Cerebellum (tissue), 5 donors: ENCODE data around the genes MPEG1 and OR4D9.

DNA sequence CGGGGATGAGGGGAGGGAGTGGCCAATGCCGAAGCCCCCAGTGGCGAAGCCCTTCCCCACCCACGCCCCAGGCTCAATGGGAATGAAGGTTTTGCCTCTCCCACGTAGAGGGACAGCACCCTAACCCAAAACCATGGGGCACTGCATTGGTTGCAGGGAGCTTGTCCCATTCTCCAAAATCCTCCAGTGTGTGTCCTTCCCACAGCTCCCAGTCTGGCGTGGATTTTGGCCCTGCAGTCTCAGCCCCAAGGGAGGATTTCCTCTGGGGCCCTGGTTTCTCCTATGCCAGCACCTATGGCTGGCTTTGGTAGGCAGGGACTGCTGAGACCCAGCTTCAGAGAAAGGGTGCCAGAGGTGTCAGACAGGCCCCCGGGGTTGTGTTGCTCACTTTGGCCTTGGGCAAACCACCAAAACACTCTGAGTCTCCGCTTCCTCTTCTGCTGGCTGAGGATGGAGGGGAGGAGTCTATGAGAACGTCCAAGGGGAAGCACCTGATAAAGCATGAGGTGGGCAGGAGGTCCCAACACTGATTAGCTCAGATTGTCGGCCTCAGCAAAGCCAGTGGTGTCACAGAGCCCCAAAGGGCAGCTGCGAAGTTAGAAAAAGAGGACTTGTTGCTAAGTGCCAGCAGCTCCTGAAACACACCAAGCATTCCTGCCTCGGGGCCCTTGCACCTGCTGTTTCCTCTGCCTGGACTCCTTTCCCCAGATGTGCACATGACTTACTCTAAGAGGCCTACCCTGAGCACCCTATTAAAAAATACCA, 10.4 kb downstream of the SMTNL1 start:
- PRO-cap, 3 experiments: no peak in any of the 3 experiments
- RAMPAGE, long total RNA: no peak

- PRO-cap, 3 experiments: no peak in any of the 3 experiments
- RAMPAGE, long total RNA: no peak
These were observed 12.1 kb downstream of the YPEL4 start for GRCh38 chr11:57637496-57638043.

DNA sequence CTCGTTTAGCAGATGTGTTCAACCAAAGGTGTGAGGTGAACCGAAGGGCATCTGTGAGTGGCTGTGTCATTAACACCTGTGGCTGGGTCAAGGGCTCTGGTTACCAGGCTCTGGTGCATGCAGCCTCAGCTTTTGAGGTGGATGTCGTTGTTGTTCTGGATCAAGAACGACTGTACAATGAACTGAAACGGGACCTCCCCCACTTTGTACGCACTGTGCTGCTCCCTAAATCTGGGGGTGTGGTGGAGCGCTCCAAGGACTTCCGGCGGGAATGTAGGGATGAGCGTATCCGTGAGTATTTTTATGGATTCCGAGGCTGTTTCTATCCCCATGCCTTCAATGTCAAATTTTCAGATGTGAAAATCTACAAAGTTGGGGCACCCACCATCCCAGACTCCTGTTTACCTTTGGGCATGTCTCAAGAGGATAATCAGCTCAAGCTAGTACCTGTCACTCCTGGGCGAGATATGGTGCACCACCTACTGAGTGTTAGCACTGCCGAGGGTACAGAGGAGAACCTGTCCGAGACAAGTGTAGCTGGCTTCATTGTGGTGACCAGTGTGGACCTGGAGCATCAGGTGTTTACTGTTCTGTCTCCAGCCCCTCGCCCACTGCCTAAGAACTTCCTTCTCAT, 3.3 kb downstream of the CLP1 start:
- PRO-cap, 3 experiments: no peak in any of the 3 experiments
- RAMPAGE, long total RNA: no peak

DNA sequence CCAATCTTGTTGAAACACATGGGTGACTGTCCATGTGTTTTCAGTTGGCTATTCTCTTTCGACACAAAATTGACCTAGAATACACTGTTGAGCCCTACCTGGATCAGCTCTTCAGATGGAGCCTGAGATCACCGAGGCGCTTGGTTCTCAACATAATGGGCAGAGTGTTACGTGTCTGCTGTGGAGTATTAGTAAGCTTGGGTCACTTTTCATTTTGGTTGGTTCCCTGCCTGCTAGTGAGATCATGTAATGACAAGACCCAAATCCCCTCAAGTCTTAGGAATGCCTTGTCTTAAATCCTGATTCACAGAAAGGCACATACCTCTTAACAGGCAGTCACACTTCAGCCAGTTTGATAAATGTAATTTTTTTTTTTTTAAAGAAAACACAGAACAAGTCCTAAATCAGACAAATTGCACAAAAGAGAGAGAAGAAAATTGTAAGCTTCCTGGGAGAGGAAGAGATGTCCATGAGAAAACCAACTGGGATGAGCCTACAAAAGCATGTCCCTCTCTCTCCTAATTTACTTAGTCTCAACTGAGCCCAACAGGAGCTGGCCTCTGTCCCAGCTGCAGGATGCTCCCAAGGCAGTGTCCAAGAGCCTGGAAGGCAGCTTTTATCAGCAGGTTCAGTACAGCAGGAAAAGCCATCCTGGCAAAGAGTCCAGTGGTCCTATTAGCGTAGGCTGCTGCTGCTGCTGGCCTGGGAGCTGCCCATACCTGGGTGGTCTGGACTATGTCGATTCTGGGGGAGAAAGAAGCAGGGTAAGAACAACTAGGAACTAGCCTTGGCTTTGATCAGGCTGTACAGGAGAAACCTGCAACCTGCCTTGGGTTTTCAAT, 8.4 kb downstream of the MED19 start:
- PRO-cap, 3 experiments: no peak in any of the 3 experiments
- RAMPAGE, long total RNA: no peak

GRCh38 chr11:57740814-57741078, 545 bp upstream of the SELENOH start:
- PRO-cap, 3 experiments: no peak in any of the 3 experiments
- RAMPAGE, long total RNA: no peak

DNA sequence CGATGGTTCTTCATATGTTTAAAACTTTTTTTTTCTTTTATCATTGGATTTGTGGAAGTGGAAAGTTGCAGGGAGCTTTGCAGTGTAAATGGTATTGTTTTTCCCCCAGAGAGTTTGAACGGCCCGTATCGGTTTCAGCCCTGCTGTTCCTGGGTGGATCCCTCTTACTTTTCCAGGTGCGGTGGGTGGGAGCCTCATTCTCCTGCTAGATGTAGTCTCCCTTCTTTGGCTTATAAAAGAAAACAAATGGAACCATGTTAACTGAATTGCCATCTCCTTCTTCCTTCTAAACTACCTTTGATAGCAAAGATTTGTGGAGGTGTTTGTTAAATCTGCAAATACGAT, 862 bp downstream of the CTNND1 start:
- PRO-cap, 3 experiments: no peak in any of the 3 experiments
- RAMPAGE, long total RNA: no peak

DNA sequence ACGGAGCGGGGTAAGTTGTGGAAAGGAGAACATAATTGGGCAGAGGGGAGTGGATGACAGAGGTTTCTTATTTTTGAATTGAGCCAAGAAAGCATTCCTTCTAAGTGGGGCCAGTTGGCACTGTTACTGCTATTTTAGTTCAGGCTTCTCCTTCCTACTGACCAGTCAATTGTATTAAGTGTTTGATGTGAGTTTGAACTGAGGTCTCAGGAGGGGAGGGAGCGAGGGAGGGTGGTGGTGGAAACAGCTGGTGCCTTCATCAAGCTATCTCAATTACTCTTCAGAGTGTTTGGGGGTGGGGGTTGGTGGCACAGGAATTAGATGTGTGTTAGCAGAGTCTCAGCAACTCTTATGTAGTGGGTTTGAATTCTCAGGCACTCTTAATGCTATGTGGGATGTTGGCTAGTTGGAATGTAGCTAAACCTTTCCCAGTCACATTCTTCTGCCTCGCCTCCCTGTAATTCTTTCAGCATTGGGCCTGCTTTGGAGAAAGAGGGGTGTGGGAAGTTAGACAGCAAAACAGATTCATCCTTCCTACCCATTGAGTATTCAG, 14.5 kb downstream of the CTNND1 start:
- PRO-cap, 3 experiments: no peak in any of the 3 experiments
- RAMPAGE, long total RNA: no peak

GRCh38 chr11:57791124-57791637, 29.6 kb downstream of the CTNND1 start:
- PRO-cap, 3 experiments: no peak in any of the 3 experiments
- RAMPAGE, long total RNA: no peak

GRCh38 chr11:57875000-57875486, 113.4 kb downstream of the CTNND1 start:
- PRO-cap, 3 experiments: no peak in any of the 3 experiments
- RAMPAGE, long total RNA: no peak

- PRO-cap, 3 experiments: no peak in any of the 3 experiments
- RAMPAGE, long total RNA: no peak
These were observed 120.1 kb upstream of the OR9Q1 start for GRCh38 chr11:57903314-57904202.

DNA sequence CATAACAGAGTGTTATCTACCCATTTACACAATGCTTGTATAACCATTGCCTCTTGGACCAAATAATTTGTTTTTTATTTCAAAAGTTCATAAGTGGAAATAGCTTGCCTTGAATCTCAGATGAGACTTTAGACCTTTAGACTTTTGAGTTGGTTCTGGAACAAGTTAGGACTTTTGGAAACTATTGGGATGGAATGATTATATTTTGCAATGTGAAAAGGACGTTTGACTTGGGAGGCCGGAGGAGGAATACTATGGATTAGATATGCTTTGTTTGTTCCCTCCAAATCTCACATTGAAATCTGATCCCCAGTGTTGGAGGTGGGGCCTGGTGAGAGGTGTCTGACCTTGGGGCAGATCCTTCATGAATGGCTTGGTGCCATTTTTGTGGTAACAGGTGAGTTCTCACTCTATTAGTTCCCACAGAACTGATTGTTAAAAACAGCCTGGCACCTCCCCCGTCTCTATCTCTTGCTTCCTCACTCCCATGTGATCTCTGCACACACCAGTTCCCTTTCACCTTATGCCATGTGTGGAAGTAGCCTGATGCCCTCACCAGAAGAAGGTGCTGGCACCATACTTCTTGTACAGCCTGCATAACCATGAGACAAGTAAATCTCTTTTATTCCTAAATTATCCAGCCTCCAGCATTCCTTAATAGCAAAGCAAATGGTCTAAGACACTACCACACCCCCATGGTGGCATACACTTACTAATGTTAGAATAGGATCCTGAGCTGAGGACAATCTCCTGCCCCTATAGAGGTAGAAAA, 3.3 kb upstream of the GLYAT start:
- PRO-cap, 3 experiments: no peak in any of the 3 experiments
- RAMPAGE, long total RNA: no peak

DNA sequence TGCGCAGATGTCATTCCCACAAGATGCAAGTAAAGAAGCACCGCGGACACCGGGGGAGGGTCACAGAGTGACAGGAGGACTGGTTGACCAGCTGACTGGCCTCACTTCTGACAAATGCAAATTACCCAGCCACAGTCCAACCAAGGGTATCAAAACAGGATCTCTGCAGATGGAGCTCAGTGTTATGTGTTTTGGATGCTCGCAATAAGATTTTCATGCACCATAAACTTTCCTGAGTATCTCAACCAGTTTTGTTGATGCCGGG, 27.4 kb upstream of the GLYATL1B start:
- PRO-cap, 3 experiments: no peak in any of the 3 experiments
- RAMPAGE, long total RNA: no peak

- PRO-cap, 3 experiments: no peak in any of the 3 experiments
- RAMPAGE, long total RNA: no peak
These were observed 23.1 kb upstream of the GLYATL1B start for GRCh38 chr11:59062940-59063457.

- PRO-cap, 3 experiments: no peak in any of the 3 experiments
- RAMPAGE, long total RNA: no peak
These were observed 232 bp downstream of the FAM111B start for GRCh38 chr11:59107278-59107660.

DNA sequence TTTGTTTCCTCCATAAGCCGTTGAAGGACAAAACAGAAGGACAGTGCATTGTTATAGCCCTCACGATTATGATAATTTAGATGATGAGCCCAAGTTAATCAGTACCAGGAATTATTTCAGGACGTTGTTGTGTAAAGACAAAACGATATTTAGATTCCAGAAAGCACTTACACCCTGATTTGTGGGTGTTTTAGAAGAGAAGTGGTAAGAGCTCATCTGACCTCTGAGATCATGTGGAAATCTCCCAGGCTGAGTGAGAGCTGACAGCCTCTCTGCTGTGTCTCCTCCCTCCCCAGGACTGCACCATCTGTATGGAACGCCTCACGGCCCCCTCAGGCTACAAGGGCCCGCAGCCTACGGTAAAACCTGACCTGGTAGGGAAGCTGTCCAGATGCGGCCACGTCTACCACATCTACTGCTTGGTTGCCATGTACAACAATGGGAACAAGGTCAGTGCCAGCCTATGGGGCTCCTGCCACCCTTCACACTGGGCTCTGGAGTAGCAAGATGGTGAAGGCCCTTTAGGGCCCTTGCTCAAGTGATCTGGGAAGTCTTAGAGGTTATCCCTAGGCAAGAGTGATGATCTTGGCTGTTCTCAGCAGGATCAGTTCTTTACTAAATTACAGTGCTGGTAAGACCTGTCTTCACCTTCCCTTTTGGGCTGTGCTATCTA, 20.0 kb downstream of the DTX4 start:
- PRO-cap, 3 experiments: no peak in any of the 3 experiments
- RAMPAGE, long total RNA: no peak

- PRO-cap, 3 experiments: no peak in any of the 3 experiments
- RAMPAGE, long total RNA: no peak
These were observed at the start of gene MPEG1 for GRCh38 chr11:59212706-59213836. Gene MPEG1 (minus strand): TSS chr11:59212927.

- PRO-cap, 3 experiments: no peak in any of the 3 experiments
- RAMPAGE, long total RNA: no peak
These were observed at the start of gene OR4D9 for GRCh38 chr11:59511202-59511662. Gene OR4D9 (plus strand): TSS chr11:59511539.

DNA sequence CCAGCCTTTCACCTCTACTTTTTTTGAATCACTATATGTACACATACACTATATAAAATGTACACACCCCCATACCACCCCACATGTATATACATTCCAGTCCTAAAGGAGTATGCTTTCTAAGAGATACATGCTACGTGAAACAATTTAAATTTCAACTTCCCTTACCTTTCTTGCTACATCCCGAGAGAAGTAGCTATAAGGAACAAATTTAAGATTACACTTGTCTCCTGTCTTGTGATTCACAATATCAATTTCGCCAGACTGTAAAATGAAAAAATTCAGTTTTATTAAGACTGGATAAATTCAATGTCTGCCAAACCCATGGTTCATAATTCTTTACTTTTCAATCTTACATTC, 35.6 kb downstream of the OSBP start:
- PRO-cap, 3 experiments: no peak in any of the 3 experiments
- RAMPAGE, long total RNA: no peak

GRCh38 chr11:59610254-59610872, 5.2 kb downstream of the OSBP start:
- PRO-cap, 3 experiments: no peak in any of the 3 experiments
- RAMPAGE, long total RNA: no peak

DNA sequence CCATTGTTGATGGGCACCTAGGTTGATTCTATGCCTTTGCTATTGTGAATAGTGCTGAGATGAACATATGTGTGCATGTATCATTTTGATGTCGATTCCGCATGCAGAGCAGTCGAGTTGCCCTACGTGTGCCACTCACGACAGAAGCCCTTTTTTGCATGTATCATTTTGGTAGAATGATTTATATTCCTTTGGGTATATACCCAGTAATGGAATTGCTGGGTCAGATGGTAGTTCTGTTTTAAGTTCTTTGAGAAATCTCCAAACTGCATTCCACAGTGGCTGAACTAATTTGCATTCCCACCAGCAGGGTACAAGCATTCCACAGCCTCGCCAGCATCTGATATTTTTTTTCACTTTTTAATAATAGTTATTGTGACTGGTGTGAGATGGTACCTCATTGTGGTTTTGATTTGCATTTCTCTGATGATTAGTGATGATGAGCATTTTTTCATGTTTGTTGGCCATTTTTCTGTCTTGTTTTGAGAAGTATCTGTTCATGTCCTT, 11.3 kb upstream of the OSBP start:
- PRO-cap, 3 experiments: peak in 3 of 3 experiments; most common minus-strand start position 156 of the sequence (in 3)
- RAMPAGE, long total RNA: no peak